CD14-positive monocyte (primary cell): ENCODE measurements around a stretch of chr3.

- CAGE, long polyA plus RNA = no peak
Measured at GRCh38 chr3:149277552-149277907, 55.9 kb upstream of the CP start.

- CAGE, long polyA plus RNA = no peak
Measured at GRCh38 chr3:149378457-149378906, 1.0 kb upstream of the TM4SF1 start.

DNA sequence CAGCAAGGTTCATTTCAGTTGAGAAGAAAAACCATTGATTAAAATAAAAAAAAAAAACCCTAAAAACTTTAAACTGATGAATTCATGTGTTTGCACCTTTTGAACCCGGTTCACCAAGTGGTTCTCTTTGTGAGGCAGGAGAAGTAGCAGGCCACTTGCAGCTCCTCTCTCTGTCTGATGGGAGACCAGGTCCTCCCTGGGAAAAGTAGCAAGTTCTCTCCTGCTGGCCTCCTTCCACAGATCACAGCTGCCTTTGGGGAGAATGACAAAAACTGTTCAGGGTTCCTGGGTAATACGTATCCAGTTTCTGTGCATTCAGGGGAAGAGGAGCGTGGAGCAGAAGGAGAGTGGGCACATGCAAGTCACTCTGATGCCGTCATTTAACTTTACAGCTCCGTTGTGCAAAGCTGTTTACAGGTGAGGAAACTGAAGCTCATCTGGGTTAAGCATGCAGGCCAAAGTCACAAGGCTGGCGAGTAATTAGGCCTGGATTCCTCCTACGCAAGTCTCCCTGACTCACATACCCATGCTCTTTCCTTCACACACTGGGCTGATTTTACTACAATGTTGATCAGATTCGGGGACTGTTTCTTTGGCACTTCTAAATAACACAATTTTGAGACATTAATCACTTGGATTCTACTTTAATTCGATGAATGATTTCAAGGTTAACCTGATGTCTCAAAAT is 7.4 kb upstream of the TM4SF1 start:
- CAGE, long polyA plus RNA = no peak

DNA sequence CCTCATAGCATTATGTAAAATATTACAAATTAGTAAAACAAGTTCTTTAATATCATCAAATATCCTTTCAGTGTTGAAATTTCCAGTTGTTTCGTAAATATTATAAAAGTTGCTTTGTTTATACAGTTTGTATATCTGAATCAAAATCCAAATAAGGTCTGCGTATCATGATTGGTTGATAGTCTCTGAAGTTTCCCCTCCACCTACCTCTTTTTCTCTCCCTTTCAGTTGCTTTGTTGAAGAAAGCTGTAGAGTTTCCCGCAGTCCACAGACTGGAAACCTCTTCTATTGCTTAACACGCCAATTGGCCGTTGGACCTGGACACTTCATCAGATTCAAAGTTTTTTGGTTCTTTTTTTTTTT is 14.4 kb upstream of the TM4SF1 start:
- CAGE, long polyA plus RNA = no peak

- CAGE, long polyA plus RNA = no peak
Measured at GRCh38 chr3:149473758-149474146, 745 bp upstream of the TM4SF4 start.

DNA sequence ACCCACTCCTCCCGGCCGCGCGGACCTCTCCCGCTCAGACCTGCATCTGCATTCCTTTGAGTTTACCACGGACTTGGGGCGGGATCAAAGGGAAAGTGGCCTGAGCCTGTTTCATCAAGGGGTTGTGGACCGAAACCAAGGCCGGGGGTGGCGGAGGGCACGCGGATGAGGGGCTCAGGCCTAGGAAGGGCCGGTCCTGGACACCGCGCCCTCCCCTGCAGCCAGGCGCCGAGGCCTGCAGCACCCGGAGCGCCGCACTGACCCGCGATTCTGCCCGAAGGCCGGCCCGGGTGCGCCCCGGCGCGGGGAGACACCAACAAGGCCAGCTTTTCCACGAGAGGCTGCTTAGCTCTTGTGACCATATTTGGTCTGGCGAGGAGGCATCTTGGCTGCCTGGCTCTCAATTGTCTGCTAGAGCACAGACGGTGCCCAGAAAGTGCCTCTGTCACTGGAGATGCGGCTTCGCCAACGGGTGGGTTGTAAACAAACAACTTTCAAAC is 462 bp upstream of the WWTR1 start:
- CAGE, long polyA plus RNA = no peak

- CAGE, long polyA plus RNA = no peak
Measured at GRCh38 chr3:149701937-149702361, 44.1 kb upstream of the WWTR1 start.

DNA sequence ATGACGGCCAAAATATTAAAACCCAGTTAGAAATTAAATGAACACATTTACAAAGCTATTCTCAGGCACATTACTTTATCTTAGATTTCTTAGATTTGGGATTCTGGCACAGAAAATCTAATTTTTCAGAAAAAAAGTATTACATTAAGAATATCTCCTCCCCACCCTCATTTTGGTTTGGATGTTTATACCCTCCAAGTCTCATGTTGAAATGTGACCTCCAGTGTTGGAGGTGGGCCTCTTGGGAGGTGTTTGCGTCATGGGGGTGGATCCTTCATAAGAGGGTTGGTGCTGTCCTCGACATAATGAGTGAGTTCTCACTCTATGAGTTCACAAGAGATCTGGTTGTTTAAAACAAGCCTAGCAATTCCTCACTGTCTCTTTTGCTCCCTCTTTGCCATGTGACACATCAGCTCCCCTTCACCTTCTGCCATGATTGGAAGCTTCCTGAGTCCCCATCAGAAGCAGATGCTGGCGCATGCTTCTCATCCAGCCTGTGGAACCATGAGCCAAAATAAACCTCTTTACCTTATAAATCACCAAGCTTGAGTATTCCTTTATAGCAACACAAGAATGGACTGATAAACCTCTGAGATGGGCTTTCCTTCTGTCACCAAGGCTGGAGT is 45.7 kb upstream of the WWTR1 start:
- CAGE, long polyA plus RNA = no peak

GRCh38 chr3:149710522-149710820 is 41.8 kb downstream of the COMMD2 start:
- CAGE, long polyA plus RNA = no peak

- CAGE, long polyA plus RNA = no peak
Measured at GRCh38 chr3:149957253-149957643, 13.4 kb downstream of the PFN2 start.

DNA sequence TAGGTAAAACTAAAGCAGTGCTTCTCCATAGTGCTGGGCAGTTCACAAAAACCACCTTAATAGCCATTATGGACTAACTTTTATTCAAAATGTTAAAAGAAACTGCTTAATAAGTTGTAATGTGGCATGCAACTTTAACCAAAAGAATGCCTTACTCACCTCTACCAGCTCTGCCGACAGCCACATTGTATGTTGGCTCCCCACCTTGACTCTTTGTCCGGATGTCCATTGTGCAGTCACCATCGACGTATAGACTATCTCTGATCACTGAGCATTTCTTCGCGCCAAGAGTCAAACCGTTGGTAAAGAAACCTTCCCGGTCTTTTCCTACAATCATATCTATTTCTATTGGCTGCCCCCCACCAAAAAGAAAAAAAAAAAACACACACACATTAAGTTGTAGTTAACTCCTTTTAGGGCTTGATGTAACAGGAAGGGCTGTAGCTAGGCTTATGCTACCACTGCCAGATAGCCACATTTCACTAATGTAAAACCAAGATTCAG is 2.4 kb downstream of the PFN2 start:
- CAGE, long polyA plus RNA = no peak

DNA sequence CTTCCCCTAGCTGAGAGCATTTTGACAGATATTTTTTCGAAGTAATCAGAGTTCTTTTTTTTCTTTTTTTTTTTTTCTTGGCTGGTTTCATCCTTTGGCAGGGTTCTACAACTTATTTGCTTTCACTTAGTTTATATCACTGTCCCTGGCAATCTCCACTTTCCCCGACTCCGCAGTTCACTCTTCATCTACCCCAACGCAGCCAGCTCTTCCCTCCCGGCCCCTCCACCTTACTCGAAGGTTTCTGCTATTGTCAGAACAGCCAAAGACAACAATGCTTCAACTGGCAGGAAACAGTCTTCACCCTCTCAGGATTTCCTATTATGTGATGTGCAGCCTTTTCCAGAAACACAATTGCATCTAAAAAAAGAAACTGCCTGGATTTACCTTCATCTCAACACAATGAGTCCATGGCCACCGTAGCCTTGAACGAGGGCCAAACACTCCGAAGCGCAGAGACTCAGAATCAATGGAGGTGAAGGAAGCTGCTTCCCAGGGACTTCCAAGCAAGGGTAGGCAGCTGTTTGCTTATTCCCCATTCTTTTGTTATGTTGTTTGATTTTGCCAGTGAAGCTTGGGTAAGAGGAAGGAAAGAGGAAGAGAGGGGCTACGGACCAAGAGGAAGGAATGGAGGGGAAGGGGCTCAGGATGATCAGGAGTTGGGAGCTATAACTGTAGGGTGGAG is 182.1 kb upstream of the TSC22D2 start:
- CAGE, long polyA plus RNA = no peak

DNA sequence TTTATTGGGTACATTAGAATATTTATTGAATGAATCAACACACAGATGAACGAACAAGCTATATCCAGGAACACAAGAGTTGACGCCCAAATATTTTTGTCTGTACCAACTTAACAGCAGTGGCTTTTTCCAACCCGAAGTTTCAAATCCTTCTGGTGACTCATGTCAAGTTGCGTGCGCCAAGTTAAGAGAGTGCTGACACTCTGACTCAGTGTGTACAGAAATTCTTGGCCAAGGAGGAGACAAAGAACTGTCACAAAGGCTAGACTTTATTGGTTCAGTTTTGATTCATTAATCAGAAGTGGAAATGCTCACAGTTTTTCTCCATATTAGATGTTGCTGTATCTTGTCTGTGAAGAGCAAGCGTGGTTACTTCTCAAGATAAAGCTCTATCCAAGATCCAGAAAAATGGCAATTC is 59.6 kb upstream of the TSC22D2 start:
- CAGE, long polyA plus RNA = no peak

DNA sequence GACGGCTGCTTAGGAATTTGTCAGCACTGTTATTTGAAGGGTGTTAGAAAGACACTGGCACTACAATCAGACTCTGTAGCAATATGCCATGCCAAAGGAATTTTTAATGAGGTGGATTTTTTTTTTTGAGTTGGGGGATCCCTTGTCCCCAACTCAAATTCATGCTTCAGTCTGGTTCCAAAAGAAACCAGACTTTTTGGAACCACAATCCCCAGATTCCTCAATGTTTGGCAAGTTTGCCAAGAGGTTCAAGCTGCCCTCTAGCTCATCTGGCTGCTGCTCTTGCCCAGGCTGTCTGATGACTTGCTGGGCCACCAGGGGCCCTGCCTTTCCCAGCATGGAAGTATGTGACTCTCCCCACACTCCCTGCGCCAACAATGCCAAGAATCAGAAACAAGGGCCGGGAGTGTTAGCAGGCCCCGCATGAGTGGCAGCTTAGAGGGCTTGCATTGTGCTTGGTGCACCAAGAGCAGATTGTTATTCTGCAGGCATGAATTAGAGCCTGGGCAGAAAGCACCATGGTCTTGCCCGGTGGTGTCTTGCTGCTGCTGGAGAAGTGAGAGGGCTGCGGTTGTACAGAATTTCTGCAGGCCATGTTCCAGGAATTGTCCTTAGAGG is 58.5 kb upstream of the TSC22D2 start:
- CAGE, long polyA plus RNA = no peak

DNA sequence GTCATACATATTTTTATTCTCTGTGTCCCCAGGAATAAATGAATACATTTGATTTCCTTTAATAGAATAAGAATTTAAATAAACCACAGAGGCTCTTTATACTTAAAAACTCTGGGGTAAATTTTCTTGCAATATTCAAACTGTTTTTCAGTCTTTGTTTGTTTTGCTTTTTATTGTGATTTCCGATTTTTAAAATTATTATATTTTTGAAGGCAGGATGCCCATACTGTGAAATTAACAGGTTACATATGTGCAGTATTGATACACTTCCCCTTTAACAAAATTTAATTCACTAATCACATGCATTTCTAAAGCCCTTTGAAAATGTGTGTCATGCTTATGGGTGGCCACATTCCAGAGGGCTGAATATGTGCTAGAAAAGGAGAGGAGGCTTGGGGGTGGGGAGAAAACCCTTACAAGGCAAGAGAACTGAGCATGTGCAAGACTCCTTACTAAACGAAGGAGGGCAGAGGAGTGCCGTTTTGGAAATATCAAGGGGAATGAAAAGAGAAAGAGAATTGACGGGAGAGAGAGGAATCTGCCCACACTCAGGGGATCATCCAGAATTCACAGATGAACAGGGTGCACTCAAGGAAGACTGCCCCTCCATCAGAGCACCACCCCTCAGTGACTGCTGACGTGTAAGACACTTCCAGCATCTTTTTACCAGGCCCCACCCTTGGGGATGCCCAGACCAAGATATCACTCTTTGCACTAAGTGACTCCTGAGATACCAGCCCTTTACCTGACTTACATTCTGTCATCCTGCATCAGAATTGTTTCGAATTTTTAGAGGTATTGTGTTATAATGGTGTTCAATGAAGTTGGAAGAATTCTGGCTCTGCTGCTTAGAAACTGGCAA is 38.0 kb upstream of the TSC22D2 start:
- CAGE, long polyA plus RNA = no peak

DNA sequence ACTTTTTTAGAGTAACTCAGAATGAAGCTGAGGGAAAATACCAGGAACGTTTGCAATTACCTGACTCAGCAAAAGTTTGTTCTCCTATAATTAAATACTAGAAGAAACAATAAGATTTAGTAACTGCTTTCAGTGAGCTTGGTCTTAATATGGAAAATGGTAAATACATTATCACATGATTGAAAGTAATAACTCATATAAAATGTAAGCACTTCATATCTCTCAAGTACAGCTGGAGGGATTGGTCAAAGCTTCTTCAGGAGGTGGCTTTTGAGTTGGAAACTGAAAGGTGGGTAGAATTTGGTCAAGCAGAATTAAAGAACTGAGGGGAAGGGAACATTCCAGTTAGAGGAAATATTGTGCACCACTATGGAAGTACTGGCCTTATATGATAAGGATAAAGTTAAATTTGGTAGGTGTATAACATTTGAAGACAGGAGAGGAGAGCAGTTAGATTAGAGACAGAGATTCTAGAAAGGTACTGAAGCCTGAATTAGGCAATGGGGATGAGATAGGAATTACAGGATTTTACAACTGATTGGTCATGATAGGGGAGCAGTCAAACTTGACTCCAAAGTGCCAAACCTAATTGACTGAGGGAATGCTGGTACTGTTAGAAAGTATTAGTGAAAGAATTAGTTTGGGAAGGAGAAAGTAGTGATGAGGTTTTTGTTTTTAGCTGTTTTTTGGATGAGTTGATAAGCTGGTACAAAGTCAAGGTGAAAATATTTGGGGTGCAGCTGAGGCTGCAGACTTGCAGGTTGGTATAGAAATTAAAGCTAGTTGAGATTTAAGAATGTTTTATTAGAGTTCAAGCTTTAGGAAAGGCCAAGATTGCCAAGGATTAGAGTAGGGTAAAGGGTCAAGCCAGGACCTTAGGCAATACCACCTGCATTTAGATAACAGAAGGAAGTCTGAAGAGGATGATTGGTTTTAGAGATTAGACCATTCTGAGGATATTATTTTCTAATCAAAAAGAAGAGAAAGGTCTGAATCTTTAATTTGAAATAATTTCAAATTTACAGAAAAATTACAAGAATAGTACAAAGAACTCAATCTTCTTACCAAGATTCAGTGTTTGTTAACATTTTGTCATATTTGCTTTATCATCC is 22.2 kb downstream of the TSC22D2 start:
- CAGE, long polyA plus RNA = no peak

- CAGE, long polyA plus RNA = no peak
Measured at GRCh38 chr3:150443940-150444526, 35.9 kb downstream of the TSC22D2 start.

- CAGE, long polyA plus RNA = no peak
Measured at GRCh38 chr3:150759965-150760416, 3.0 kb downstream of the SIAH2 start.

- CAGE, long polyA plus RNA = no peak
Measured at GRCh38 chr3:150761301-150762246, 1.4 kb downstream of the SIAH2 start.

- CAGE, long polyA plus RNA = no peak
Measured at GRCh38 chr3:150765526-150766793, 3.0 kb upstream of the SIAH2 start.